Metanephros (tissue), 2 donors: ENCODE data around the genes OR6M1, OR4D5, OR8G1, TBRG1 and EI24.

DNA sequence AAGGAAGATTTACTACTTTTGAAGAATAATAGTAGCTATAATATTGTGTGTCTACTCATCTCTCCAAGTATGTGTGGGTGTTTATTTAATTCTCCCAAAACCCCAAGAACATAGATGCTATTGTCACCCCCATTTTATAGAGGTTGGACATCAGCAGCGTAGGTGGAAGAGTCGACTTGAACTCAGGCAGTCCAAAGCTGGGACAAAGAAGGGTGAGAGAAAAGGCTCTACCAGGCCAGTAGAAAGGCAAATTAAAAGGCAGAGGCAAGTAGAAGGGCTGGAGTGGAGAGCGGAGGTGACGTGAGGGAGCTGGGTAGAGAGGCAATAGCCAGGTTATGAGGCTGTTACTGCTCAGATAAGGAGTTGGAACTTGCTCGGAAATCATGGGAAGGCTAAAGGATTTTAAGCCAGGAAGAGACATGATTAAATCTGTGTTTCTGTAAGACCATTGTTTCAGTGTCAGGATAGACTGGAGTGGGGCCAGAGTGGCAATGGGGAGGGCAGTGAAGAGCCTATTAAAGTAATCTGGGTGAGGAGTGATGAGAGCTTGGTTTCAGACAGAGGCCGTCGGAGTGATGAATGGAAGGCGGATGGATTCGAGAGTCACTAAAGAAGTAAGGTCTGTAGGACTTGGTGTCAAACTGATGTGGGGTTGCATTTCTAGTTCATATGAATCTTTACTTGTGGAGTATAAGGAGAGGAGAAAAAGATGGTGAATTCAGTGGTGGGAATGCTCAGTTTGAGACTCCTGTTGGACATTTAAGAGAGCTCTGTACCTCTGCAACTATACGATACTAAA lies 39.0 kb downstream of the GRAMD1B start:
- RAMPAGE, long total RNA: no peak

GRCh38 chr11:123525464-123526096 lies 95.5 kb downstream of the GRAMD1B start:
- RAMPAGE, long total RNA: no peak

DNA sequence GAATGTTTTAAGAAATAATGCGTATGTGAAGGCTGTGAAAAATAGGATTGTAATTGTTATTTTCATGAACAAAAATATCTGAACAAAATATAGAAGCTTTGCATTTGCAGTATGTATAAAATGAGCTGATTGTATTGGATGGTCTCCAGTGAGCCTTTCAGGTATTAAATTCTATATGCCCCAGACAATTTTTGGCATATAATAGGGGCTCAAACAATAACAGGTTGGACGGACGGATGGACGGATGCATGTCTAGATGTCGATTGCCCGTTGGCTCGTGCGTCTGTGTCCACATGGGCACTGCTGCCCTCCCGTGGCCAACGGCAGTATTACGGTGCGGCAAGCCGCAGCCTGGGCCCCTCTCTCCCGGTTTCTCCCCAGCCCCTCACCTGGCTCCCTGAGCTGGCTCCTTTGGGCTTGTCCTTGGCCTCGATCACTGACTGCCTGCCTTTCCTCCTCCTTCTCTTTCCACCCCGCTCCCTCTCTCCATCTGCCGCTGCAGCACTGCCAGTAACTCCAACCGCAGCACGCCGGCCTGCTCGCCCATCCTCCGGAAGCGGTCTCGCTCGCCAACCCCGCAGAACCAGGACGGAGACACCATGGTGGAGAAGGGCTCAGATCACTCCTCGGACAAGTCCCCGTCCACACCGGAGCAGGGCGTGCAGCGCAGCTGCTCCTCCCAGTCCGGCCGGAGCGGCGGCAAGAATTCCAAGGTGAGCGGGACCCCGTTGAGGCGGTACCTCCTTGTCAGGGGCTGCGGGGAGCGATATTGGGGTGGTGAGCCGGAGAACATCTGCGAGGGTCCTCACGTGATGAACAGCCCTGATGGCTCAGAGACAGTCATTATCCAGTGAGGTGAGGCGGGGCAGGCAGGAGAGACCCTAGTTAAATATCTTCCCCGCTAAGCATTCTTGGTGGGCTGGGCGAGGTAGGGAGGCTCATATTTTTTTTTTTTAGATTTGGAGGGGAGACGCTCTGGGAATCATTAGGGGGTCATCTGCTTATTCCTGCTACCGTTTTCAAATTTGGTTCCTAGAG lies 77.2 kb downstream of the SCN3B start:
- RAMPAGE, long total RNA: no peak

DNA sequence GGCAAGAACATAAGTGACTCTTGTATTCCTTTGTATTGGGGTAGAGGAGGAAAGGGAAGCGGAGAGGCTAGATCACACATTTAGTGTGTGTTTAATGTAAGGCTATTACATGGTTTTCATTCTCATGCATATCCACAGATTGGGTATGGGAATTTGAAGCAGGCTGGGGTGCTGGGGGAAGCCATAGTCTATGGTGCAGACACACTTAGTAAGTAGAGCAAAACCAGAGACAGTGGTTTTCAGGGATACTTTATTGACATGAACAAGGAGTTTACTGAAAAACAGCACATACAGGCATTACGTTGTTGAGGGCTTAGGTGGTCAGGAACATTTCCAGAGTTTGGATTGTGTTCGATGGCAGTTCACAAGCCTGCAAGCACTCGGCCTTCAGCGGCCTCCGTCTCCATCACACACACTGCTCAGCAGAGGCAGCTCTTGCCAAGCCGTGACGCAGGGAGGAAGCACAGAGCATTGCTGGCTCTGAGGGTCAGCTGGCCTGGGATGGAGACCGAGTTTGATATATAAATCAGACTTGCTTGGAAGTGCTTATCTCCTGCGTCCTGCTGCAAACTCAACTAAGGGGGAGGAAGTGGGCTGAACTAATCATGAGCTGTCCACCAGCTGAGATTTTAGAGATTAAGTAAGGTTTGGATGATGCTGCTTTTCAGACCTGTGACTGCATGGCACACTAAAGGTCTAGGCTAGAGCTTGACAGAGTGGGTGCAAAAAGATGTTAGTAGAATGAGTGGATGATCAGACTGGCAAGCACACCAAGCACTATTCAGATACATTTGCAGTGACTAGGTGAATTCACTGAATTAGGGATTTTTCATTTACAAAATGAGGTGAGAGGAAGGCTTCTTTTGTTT lies 25.2 kb downstream of the SCN3B start:
- RAMPAGE, long total RNA: no peak

DNA sequence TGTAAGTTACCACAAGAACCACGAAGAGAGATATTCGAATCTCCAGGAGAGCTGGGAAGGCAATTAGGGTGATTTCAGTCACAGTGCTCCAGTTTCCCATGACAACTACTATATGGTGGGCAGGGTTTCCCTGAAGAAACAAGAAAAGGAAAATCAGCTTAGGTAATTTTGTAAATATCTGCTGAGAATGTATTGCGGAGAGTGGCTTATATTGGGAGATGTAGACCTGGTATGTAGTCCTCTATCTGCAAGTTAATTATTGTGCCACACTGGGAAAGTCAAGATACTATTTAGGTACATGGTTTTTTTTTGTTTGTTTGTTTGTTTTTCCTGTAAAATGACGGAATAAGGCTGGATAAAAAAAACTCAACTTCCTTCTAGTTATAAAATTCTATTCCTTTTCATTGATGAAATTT lies at the start of gene OR6M1:
TSS of gene OR6M1 (minus strand) at position 100 of the 416 bp plus-strand sequence.
- RAMPAGE, long total RNA: no peak

DNA sequence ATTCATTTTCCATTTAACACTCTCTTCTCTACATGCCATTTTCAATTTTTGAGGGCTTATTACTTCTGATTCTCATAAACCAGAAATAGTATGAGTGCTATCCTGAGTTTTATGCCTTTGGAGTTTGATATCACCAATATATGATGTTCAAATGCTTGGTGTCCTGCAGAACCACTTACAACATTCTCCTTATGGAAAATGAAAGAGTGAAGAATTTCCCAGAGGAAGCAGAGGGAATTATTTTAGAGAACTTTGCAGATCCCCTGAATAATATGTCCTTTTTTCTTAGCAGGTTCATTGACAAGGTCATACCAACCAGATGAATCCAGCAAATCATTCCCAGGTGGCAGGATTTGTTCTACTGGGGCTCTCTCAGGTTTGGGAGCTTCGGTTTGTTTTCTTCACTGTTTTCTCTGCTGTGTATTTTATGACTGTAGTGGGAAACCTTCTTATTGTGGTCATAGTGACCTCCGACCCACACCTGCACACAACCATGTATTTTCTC lies at the start of gene OR4D5:
TSS of gene OR4D5 (plus strand) at position 320 of the 505 bp plus-strand sequence.
- RAMPAGE, long total RNA: no peak

DNA sequence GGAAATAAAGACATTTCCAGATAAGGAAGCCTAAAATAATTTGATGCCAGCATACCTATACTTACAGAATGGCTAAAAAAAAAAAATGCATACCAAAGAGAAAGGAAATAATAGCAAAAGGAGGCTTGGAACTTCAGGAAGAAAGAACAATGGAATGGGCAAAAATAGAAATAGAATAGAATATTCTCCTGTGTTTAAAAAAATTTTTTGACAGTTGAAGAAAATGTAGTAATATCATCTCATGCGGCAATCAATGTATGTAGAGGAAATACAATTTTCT lies 15.8 kb downstream of the OR10S1 start:
- RAMPAGE, long total RNA: no peak

- RAMPAGE, long total RNA: no peak
These were observed at the start of gene OR8G1 for GRCh38 chr11:124240979-124241387. TSS of gene OR8G1 (plus strand) at chr11:124241095.

- RAMPAGE, long total RNA: no peak
These were observed at the start of gene TBRG1 for GRCh38 chr11:124622586-124623543. TSS of gene TBRG1 (plus strand) at chr11:124622864.

GRCh38 chr11:124632513-124633799 lies 10.3 kb downstream of the TBRG1 start:
- RAMPAGE, long total RNA: no peak

DNA sequence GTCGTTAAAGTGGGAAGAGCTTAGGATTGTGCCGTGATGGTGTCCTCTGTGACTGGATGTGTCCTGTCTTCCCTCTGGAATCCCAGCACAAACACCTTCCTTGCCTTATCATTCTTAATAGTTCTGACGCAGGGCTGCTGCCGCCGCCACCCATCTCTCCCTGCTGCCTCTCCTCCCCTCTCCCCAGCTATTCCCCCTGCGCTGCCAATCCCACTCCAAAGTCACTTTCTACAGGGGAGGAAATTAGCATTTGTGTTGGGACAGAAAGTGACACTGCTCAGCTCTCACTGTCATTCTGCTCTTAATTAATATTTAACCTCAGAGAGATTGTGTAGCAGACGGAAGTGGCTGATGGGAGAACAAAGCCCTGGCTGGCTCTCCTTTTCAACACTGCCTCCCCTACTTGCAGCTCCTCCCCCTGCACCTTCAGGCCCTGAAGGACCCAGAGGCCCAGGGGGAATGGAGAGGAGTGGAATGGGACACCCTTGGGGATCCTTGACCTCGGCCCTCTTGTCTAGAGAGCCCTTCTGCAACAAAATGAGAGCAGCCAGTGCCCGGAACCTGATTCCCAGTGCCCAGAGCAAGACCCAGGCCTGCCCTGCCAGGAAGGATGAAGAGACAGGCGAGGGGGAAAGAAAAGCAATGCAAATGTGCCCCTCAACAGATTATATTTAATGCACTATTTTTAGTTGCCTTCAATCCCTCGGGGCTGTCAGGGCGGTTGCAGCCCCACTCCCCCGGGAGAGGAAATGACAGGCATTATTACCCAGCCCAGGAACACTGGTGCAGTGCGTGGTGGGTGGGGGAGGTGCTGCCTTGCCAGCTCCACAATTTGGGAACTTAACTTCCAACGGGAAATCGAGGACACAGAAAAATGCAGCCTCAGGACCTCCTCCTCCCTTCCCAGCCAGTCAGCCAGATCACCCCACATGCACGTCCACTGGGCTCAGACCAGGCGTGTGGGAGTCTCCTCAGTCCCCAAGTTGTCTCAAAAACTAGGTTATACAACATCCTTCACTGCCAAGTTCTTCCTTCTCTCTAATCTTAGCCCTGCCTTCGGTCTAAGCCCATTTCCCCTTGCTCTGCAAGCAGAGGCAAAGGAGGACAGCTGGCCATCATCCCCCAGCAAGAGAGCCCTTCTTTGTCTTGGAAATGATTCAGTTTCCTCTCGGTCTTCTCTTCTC lies 14.5 kb upstream of the NRGN start:
- RAMPAGE, long total RNA: no peak

DNA sequence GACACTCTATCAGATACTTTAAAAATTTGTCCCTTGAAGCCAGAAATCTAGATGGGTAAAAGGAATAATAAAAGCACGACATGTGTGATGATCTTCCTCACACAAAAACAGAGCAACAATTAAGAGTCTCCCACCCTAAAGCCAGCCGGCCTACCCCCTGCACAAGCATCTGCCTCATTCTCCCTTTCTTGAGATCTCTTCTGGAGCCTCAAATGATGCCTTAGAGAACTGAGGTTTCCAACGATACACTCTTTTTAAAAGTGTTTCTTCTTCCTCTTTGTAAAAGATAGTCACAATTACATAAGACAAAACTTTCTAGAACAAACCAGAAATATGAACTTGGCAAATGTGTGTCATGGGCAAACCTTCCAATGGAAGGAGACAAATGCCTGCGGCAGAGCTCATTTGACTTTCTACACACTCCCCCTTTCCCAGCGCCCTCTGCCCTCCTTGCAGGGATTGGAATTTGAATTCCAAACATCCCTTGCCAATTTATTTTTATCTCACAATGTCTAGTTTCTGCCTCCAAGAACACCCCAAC lies 14.6 kb upstream of the ESAM start:
- RAMPAGE, long total RNA: no peak

GRCh38 chr11:124875920-124877026 lies 11.0 kb downstream of the ROBO3 start:
- RAMPAGE, long total RNA: start-site peak on the plus strand at chr11:124876787-124876869, 368 and 55 reads in 2 replicates

DNA sequence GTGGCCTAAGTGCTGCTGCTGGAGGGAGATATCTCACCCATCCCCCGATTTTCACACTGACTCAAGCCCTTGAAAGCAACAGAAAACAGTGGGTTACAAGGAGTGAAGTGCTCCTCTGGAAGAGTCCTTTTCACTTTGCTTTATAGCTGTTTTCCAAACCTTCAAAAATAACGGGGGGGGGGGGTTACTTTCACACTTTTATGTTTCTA lies 843 bp downstream of the TMEM218 start:
- RAMPAGE, long total RNA: no peak

- RAMPAGE, long total RNA: no peak
These were observed 97.0 kb downstream of the PKNOX2 start for GRCh38 chr11:125261474-125262084.

- RAMPAGE, long total RNA: no peak
These were observed 108.4 kb downstream of the PKNOX2 start for GRCh38 chr11:125272851-125273505.

GRCh38 chr11:125564586-125564815 lies 4.8 kb upstream of the EI24 start:
- RAMPAGE, long total RNA: no peak

GRCh38 chr11:125569037-125570065 lies at the start of gene EI24:
TSS of gene EI24 (plus strand) at chr11:125569477.
- RAMPAGE, long total RNA: no peak

GRCh38 chr11:125684304-125684908 lies 3.8 kb upstream of the ACRV1 start:
- RAMPAGE, long total RNA: no peak

DNA sequence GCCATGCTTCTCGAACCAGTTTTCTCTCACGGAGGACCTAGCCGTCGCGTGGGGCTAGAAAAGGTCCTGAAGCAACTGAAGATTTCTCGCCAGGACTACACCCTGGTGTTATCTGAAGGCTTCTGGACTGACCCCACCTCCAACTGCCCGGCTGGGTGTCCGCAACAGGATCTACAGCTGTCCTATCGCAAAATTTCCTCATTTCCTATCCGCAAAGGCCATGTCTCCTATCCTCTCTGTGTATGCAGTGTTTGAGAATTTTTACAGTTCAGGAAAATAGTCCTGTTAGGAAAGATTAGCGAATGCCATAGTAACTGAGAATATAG lies 13.2 kb upstream of the HYLS1 start:
- RAMPAGE, long total RNA: no peak